Omental fat pad (tissue), 4 donors: Measurements from ENCODE around the genes ZBED3 and CMYA5.

DNA sequence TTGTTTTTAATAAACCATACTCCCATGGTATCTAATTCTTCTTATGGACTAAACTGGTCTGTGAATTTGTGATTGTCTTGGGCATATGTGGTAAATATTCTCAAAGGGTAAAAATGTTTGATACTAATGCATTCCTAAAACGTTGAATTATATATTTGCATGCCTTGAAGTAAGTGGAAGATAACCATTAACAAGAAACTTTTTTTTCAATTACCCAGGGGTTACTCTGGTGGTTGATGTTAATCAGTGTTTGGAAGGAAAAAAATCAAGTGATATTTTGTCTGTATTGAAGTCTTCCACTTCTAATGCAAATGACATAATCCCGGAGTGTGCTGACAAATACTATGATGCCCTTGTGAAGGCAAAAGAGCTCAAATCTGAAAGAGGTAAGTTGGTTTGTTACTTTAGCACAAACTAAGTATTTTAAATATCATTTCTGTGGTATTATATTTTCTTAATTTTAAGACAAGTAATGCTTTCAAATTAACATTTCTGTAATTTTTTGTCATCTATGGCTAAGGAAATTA lies 8.5 kb upstream of the F2RL2 start:
- PRO-cap, result no peak
- RAMPAGE, long total RNA, 4 experiments, result start-site peak on the plus strand in 1 of 4 experiments, centred at position 457 of the sequence, 16 reads per replicate

DNA sequence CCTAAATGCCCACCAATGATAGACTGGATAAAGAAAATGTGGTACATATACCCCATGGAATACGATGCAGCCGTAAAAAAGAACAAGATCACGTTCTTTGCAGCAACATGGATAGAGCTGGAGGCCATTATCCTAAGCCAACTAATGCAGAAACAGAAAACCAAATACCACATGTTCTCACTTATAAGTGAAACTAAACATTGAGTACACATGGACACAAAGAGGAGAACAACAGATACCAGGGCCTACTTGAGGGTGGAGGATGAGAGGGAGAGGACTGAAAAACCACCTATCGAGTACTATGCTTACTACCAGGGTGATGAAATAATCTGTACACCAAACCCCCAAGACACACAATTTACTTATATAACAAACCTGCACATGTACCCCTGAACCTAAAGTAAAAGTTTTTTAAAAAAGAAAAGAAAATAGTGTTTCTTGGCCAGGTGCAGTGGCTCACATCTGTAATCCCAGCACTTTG lies 25.6 kb downstream of the F2R start:
- PRO-cap, result no peak
- RAMPAGE, long total RNA, 4 experiments, result no peak in any of the 4 experiments

- PRO-cap, result no peak
- RAMPAGE, long total RNA, 4 experiments, result no peak in any of the 4 experiments
These were observed 47.3 kb downstream of the F2R start for GRCh38 chr5:76763099-76763673.

- PRO-cap, result no peak
- RAMPAGE, long total RNA, 4 experiments, result no peak in any of the 4 experiments
These were observed 14.5 kb upstream of the F2RL1 start for GRCh38 chr5:76804206-76804889.

DNA sequence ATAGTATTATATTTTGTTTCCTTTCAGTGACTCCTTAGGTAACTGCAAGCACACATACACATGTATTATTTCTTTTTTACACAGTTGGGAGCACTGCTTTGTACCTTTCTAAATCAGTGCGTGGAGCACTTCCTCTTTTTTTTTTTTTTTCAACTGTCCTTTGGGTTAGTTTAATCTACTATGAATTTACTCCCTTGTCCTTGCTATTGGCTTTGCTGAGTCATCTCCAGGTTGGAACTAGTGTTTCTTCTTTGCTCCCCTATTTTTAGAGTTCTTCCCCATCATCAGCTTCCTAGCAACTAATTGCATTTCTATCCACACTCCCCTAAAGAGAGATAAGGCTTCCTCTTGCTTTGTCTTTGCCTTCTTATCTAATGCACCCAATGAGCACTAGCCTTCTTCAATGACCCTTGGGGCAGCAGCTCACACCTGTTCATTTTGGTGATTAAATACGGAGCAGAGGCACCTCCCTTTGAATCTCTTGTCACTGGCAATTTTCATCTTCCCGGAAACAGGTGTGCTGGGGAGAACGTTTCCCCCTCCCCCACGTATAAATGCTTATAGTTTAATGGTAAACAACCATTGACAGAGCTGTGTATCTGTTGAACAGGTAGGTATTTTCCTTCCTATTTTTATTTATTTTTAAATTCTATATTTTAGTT lies 24.4 kb downstream of the S100Z start:
- PRO-cap, result no peak
- RAMPAGE, long total RNA, 4 experiments, result no peak in any of the 4 experiments

GRCh38 chr5:77076801-77078009 lies 9.9 kb downstream of the ZBED3 start:
- PRO-cap, result no peak
- RAMPAGE, long total RNA, 4 experiments, result no peak in any of the 4 experiments

DNA sequence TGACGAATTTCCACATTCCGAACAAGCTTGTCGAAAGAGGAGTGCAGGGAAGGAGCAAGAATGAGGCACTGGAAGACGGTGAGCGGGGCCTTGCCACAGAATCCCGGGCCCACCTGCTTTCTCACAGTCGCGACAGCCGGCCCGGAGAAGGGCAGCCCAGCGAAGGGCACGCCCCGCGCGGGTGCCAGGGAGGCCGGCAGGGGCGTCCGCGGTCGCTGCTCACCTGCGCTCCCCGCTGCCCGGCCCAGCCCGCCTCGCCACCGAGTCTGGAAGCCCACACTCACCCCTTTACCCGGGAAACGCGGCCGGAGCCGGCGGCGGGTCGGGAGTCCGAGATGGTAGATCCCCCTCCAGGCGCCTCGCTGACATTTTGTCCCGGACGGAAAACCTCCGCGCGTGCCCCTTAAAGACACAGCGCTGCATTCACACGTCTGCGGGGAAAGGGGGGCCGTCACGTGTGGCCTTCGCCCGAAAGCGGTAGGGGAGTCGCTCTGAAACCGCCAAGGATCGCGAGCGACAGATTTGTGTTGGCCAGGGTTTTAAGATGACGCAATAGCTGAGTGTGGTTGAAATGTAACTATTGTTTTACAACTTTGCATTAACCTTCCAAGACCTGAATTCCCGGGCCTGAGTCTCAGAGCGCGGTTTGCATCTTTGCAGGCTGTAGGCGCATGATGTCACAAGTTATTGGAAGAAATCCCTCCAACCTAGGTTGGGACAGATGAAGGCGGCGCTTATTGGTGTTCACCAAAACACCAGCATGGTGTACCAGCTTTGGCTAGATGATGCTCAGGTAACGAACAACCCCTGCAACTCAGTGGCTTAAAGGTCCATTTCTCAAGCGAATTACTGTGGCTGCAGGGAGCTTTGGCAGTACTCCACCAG lies at the start of gene ZBED3:
TSS of gene ZBED3 (minus strand) at position 459 of the 885 bp plus-strand sequence.
- PRO-cap, result no peak
- RAMPAGE, long total RNA, 4 experiments, result start-site peak on the minus strand in 3 of 4 experiments, centred at positions 379 to 395 of the sequence, 19 to 47 reads per replicate

- PRO-cap, result no peak
- RAMPAGE, long total RNA, 4 experiments, result no peak in any of the 4 experiments
These were observed 133.2 kb downstream of the WDR41 start for GRCh38 chr5:77359000-77359199.

DNA sequence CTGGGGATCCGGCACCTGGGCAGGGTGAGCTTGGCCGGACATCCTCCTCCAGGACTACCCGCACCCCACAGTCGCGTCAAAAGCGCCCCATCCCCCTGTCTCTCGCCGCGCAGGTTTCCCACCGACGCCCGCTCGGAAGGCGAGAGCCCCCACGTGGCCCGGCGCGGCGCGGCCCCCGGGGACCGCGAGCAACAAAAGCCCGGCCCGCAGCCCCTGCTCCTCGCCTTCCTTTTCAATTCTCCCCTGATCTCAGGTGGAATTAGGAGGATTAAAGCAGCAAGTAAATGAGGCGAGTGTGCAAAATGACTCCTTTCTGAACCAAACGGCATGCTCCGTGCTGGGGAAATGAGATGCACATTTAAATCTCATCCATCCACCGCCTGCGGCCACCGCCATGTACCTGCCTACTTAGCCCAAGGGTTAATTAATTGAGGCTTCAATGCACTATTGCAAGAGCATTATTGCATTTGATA lies 196.6 kb upstream of the TBCA start:
- PRO-cap, result no peak
- RAMPAGE, long total RNA, 4 experiments, result no peak in any of the 4 experiments

GRCh38 chr5:78506745-78507012 lies 141.9 kb downstream of the LHFPL2 start:
- PRO-cap, result no peak
- RAMPAGE, long total RNA, 4 experiments, result no peak in any of the 4 experiments

DNA sequence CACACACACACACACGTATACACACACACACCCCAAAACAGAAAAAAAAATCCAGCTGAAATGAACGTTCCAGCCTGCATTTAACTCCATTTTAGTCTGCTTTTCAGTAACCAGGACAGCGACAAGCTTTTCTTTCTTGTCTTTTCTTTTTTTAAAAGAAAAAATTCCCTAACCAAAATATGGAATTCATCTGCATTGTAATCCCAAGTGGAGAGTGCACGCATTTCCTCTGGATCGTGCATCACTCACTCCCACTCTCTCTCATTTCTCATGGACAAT lies 103.9 kb downstream of the LHFPL2 start:
- PRO-cap, result no peak
- RAMPAGE, long total RNA, 4 experiments, result no peak in any of the 4 experiments

DNA sequence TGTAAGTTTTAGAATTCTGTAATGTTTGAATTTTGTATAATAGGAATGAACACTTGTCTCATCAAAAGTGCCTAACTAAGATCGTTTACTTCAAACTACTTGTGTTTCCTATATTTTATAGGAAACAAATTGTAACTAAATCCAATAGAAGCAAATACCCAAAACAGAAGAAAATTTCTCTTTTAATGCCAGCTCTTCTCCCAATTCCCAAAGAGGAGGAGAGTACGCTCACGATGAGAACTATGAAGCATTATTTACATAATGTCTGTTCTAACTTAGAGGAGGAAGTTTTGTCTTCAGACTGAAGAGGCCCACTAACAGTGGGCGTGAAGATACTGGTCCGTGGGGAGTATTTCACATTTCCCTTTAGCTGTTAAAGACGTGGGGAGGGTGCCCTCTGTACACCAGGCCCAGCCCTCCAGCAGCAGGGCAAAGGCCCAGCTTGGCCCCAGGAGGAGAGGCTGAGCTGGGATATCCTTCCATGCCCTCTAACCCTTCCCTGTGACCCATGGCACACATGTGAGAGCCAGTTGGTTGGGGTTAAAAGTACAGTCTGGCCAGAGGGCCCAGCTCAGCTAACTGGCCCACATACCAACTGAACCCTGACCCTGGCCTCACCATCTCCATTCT lies 74.6 kb downstream of the LHFPL2 start:
- PRO-cap, result no peak
- RAMPAGE, long total RNA, 4 experiments, result no peak in any of the 4 experiments

- PRO-cap, result no peak
- RAMPAGE, long total RNA, 4 experiments, result no peak in any of the 4 experiments
These were observed 117.5 kb upstream of the LHFPL2 start for GRCh38 chr5:78766062-78766550.

DNA sequence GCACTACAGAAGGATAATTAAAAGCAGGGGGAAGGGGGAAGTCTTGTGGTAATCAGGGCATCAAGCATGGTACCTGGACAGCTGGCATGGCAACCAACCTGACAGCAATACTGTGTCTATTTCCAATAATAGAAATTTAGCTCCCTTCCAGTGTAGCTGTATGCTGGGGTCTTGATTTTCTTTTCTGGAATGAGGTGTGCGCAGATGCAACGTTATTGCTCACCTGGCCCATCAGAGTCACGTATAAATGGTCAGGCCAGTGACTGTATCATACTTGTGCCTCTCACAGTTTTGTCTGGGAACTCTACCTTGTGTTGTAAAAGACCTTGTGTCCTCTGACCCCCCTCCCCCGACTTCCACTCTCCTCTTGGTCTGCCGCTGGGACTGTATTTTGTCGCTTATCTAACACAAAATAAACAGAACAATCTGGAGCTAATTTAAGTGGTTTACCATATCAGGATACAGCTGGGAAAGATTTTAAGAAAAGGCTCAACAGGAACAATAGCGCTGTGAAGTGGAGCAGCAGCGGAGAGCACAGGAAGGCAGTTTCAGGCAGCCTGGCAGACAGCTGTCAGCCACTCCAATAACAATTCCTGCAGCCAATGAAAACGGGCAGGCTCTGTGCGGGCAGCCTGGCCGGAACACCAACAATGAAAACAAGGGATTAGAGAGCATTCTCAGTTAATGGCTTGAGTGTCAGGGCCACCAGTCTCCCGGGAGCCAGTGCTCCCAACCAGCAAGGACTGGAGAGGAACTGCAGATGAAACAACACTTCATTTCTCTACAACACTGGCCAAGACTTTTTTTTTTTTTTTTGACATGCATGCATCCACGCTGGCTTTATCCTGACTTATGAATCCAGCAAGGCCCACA lies 76.9 kb downstream of the ARSB start:
- PRO-cap, result no peak
- RAMPAGE, long total RNA, 4 experiments, result no peak in any of the 4 experiments

DNA sequence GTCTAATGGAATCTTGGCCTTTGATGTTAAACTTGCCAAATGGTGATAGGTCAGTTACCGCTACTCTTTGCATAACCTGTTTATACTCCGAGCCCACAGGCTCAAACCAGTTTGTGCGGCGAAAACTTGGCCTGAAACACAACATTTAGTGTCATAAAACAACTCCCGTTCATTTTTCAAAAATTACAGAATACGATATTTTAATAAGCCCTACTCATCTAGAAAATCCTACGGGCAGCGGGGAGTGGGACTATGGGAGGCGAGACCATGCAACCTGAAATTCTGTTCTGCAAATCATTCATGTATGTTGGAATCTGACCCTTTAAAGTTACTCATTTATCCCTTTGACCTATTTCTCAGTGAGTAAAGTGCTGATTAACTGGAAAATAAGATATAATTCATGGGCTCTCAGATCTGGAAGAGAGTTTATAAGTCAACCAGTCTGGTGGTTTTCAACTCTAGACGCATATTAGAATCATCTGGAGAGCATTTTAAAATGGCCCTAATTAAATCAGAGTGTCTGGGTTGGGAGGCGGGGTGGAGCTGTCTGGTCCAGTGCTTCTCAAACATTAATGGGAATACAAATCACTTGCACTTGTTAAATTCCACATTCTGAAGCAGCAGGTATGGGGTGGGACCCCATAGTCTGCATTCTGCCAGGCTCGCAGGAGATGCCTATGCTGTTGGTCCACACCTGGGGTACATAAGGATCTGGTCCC lies 38.4 kb downstream of the DMGDH start:
- PRO-cap, result no peak
- RAMPAGE, long total RNA, 4 experiments, result no peak in any of the 4 experiments

DNA sequence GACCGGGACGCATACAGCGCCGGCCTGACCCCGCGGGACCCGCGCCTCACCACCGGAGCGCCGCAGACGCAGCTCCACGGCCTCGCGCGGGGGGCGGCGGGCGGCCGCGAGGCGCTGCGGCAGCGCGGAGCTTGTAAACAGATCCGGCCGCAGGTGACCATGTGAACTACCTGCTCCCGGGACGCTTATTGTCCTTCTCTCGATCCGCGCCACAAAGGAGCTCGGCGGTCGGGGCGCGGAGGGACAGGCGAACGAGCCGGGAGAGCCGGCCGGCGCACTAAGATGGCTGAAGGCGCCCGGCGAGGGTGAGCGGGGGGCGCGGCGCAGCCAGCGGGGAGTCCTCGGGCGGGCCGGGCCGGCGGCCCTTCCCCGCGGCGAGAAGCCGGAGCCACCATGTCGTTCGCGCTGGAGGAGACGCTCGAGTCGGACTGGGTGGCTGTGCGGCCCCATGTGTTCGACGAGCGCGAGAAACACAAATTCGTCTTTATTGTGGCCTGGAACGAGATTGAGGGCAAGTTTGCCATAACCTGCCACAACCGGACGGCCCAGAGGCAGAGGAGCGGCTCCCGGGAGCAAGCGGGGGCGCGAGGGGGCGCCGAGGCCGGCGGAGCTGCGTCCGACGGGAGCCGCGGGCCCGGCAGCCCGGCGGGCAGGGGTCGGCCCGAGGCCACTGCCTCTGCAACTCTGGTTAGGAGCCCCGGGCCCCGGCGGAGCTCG lies 485 bp downstream of the JMY start:
- PRO-cap, result no peak
- RAMPAGE, long total RNA, 4 experiments, result no peak in any of the 4 experiments

- PRO-cap, result no peak
- RAMPAGE, long total RNA, 4 experiments, result no peak in any of the 4 experiments
These were observed 53.7 kb downstream of the JMY start for GRCh38 chr5:79289652-79290035.

DNA sequence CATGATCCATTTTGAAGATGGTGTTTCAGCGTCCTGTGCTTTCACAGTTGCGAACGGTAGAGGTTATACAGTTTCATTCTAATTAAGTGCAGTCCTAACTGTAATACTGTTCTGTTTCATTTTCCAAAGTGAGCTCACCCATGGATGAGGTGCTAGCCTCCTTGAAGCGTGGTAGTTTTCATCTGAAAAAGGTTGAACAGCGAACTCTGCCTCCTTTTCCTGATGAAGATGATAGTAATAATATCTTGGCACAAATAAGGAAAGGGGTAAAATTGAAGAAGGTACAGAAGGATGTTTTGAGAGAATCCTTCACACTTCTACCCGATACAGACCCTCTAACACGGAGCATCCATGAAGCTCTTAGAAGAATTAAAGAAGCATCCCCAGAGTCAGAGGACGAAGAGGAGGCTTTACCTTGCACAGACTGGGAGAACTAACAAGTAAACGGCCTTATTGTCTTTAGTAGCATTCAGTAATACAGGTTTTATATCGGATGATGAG lies 80.0 kb downstream of the JMY start:
- PRO-cap, result no peak
- RAMPAGE, long total RNA, 4 experiments, result no peak in any of the 4 experiments

- PRO-cap, result no peak
- RAMPAGE, long total RNA, 4 experiments, result no peak in any of the 4 experiments
These were observed 30.5 kb downstream of the TENT2 start for GRCh38 chr5:79642405-79643399.

DNA sequence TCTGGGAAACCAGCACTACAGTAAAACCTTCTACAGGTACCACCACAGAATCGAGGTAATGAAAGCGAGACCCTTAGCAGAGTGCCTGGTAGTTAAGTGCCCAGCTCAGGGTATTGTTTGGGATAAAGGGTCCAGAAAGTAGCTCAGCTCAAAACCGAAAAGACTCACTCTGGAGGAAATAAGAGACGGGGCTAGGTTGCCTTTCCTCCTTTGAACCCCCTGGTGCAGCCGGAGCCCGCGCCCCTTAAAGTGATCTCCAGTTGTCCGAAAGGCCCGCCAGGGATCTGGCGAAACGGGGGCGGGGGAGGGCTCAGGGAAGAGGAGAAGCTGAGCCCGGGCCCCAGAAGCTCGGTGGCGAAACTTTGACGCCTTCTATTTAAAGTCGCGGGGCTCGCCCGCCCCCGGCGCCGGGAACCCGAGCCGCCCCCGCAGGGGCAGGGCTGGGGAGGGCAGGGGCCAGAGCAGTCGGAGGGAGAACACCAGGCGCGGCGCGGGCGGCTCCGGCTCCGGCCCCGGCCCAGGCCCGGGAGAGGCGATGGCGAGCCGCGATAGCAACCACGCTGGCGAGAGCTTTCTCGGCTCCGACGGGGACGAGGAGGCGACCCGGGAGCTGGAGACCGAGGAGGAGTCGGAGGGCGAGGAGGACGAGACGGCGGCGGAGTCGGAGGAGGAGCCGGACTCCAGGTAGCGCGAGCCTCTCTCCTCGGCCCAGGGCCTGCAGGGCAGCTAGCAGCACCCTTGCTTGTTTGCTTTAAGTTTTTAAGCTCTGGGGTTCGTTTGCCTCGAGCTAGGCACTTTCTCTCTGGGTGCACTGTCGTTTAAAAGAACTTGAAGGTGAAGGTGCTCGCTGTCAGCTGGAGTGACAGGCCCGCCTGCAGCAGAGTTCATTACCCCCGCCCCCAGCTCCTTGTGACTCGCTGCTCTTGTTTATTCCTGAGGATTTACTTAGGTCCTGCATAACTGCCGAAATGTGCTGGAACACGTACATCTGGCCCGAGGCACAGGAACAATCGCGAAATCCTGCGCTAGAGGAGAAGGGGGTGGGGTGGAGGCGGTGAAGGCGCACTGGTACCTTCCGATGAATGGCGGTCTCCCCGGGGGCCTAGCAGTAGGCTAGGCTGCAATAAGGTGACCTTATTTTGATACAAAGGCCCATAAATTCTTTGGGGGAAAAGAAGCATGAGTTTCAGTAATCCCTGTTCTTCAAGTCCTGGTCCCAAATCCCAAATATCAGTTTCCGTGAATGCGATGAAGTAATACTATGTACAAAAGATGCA lies at the start of gene CMYA5:
TSS of gene CMYA5 (plus strand) at position 464 of the 1,277 bp plus-strand sequence.
- PRO-cap, result no peak
- RAMPAGE, long total RNA, 4 experiments, result start-site peak on the plus strand in 1 of 4 experiments, centred at position 483 of the sequence, 40 reads per replicate